Cardiac muscle cell (in vitro differentiated cells and primary cell): ENCODE measurements around the genes PHF2 and MFSD14B.

- RAMPAGE, long total RNA = no peak
- RRBS = no CpG with 5 or more reads among the region's 7 CpGs
Observed at GRCh38 chr9:93218081-93218584, 34.2 kb downstream of the WNK2 start.

DNA sequence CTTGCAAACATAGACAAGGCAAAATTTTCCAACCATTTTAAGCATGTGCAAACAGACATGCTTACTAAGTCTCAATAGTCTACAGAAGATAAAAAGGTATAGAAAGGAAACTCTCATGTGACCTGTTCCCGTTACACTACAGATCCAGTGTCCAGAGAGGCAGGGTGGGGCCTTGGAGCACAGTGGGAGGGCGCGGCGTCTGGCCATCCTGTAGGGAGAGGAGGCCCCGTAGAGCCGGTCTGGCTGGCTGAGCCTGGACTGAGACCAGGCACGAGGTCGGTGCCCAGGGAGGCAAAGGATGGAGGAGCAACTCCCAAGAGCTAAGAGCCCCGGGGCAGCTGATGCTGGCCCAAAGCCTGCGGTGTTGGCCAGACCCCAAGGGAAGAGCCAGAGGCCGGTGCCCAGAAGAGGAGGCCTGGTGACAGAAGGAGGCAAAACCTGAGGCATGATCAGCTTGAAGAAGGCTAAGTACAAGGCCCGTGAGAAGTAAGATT is 109.1 kb upstream of the FAM120A start:
- RAMPAGE, long total RNA = no peak
- RRBS = 60% methylated on average over 3 of the region's 12 CpGs

GRCh38 chr9:93465815-93466379 is 12.5 kb upstream of the FAM120AOS start:
- RAMPAGE, long total RNA = no peak
- RRBS = no CpG with 5 or more reads among the region's 6 CpGs

DNA sequence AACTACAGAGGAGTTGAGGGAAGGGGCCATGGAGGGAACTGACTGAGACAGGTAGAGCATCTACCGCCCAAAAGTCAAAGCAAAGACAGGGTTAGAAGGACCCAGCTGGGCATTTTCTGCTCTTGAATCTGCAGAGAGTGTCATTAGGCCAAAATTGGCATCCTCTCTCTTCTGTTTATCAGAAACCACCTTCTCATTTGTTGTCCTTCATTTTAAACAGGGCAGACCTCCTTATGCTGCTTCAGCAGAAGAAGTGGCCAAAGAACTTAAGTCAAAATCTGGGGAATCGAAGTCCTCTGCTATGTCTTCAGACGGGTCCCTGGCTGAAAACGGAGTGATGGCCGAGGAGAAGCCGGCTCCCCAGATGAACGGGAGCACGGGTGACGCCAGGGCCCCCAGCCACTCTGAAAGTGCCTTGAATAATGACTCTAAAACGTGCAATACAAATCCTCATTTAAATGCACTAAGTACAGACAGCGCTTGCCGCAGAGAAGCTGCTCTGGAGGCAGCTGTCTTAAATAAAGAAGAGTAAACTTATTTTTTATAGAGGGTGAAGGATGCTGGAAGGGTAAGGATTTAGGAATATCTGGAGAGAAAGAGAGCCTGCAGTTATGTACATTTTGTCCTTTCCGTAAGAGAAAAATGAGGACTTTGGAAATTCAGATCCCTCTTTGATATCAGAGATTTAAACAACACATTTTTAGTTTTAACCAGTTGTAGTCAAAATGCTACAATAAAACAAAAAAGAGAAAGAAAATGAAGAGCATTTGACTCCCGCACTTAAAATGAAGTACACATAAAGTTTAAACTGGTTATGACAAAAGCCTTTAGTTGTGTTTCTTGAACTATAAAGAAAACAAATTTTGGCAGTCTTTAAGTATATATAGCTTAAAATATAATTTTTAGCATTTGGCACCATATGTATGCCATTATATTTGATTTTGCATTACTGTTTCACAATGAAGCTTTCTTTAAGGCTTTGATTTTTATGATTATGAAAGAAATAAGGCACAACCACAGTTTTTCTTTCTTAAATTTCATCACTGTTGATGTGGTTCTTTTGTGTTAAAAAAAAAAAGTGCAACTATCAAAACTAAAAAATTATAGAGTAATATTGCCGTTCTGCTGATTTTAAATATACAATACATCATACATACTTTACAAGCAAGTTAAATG is 12.0 kb upstream of the PHF2 start:
- RAMPAGE, long total RNA = no peak
- RRBS = no CpG with 5 or more reads among the region's 15 CpGs

DNA sequence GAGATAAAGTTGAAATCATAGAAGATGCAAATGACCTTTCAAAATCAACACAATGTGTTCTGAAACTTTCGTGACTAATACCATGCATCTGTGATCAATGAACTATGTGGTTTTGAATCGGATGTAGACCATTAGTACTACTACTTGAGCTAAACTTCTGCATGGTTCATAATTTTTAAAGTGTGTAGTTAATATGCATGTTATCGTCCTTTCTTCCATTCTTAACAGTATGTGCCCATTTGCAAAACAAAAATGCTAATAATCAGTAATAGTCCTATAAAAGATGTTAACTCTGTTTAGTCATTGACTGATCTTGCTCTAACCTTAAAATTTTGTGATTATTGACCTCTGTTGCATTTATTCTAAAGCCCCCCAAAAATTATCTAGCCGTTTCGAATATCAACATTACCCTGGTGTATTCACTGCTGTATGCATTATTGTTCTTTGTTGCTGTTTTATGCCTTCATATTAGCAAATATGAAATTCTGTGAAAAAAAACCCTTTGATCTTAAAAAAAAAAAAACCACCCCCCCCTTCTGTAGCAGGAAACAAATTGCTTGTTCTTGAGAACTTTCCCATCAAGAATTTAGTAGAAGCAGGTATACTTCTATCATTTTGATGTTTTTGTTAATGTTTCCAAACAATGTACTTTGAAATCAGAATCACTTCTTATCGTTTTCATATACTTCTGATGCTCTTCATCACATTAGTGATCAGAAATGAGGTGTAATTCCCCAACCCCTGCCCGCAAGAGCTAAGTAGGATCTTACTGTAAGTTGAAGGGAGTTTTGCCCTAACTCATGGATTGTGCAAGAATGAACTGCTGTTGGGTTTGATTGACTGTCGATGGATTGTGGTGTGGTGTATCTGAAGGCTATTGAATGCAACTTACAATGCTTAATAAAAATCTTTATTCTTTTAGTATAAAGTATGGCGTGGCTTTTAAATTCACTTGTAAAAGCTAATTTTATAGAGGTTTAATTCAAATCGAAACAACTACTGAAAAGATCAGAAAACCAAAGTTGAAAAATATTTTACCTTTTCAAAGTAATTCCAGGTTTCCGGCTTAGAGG is 10.9 kb upstream of the PHF2 start:
- RAMPAGE, long total RNA = no peak
- RRBS = no CpG with 5 or more reads among the region's 11 CpGs

GRCh38 chr9:93576231-93576909 is at the start of gene PHF2:
Gene PHF2, plus strand, starts transcription at chr9:93576584.
- RAMPAGE, long total RNA = no peak
- RRBS = 3% methylated on average over 59 of the region's 112 CpGs

GRCh38 chr9:93664089-93664881 is 87.9 kb downstream of the PHF2 start:
- RAMPAGE, long total RNA = no peak
- RRBS = 91% methylated on average over 6 of the region's 27 CpGs

GRCh38 chr9:93665614-93666302 is 89.4 kb downstream of the PHF2 start:
- RAMPAGE, long total RNA = no peak
- RRBS = no CpG with 5 or more reads among the region's 27 CpGs

- RAMPAGE, long total RNA = no peak
- RRBS = no CpG with 5 or more reads among the region's 8 CpGs
Observed at GRCh38 chr9:94156978-94157377, 72.7 kb downstream of the PTPDC1 start.

DNA sequence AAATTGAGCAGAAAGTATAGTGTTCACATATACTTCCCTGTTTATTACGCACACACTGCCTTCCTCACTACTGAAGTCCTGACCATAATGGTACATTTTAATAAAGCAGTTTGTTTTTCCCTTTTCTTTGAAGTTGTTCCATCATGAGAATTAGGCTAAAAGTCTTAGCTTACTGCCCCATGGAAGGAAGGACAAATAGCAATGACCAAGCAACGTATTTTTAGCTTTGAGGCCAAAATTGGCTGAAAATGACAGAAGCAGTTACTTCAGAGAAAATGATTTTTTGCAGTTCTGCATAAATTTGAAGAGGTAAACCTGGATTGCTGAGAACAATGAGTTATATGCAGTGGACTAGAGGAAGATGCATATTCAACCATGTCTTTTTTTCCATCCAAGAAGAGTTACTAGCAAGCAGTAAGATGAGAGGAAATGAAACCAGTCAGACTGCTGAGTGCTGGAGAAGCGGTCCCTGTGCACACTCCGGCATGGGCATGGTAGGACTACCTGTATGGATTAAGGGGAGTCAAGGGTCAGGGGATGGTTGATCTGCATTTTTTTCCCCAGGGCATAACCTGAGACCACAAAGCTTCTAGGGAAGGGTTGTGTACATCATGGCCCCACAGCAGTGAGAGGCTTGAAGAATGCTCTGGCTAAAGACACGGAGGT is 76.7 kb upstream of the ZNF169 start:
- RAMPAGE, long total RNA = no peak
- RRBS = no CpG with 5 or more reads among the region's 5 CpGs

DNA sequence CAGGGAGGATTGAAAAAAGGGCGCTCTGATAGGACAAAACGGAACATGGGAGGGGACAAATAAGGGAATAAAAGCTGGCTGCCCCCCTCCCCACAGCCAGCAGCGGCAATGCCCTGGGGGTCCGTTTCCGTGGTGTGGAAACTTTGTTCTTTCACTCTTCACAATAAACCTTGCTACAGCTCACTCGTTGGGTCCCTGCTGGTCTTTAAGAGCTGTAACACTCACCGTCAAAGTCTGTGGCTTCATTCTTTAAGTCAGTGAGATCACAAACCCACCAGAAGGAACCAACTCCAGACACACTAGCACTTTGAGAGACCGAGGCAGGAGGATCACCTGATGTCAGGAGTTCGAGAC is 54.4 kb upstream of the ZNF169 start:
- RAMPAGE, long total RNA = no peak
- RRBS = no CpG with 5 or more reads among the region's 9 CpGs

GRCh38 chr9:94374098-94375053 is at the start of gene MFSD14B:
Gene MFSD14B, plus strand, starts transcription at chr9:94374569.
- RAMPAGE, long total RNA = no peak
- RRBS = 2% methylated on average over 14 of the region's 107 CpGs

DNA sequence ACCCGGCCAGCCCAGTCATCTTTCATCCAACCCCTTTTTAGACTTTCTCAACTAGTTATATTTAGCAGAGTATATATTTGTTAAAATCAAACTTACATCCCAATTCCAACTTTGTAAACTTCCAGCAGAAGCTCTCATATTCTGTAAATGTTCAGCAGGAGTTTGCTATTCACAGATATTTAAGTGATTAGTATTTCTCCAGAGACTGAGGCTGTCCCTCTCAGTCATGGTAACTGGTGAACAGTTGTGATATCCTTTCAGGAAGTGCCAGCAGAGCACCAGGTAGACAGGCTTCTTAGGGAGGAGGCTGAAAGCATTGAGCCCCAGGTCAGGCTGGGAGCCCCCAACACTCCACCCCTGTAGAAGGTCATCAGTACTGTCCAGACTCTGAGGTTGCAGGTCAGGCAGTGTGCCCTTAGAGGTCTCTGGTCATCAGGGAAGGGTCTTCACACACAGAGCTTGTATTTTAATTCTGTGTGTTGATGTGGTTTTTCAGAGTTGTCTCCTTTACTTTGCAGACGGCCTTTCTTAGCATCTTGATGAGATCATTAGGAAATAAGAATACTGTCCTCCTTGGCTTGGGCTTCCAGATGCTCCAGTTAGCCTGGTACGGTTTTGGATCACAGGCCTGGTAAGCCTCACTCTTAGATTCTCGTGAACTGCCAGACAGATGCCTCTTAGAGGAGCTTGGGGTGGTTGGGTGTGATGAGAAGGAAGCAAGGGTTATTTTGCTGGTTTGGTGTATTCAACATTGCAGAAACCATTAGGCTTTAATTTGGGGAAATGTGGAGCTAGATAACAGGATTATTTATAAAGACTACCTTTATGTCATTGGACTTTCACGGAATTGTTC is 79.3 kb downstream of the MFSD14B start:
- RAMPAGE, long total RNA = no peak
- RRBS = no CpG with 5 or more reads among the region's 5 CpGs

DNA sequence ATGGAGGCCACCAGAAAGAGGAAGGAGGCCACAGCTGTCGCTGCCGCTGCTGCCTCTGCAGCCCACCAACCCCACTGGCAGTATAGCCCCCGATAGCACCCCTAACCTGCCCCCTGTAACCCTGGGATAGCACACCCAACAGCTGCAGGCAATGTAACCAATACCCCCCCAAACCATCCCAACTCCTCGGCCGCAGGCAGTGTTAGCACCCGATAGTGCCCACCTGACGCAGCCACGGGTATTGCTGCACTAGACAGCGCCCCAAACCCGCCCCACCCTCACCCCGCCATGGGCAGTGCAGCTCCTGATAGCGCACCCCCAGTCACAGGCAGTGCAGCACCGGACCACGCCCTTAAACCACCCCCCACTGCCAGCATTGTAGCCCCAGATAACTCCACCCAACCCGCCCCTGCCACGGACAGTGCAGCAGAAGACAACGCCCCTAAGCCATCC is 39.7 kb downstream of the FBP2 start:
- RAMPAGE, long total RNA = no peak
- RRBS = no CpG with 5 or more reads among the region's 17 CpGs

- RAMPAGE, long total RNA = no peak
- RRBS = 3% methylated on average over 6 of the region's 15 CpGs
Observed at GRCh38 chr9:94603141-94603856, 9.7 kb upstream of the FBP2 start.

- RAMPAGE, long total RNA = no peak
- RRBS = no CpG with 5 or more reads among the region's 10 CpGs
Observed at GRCh38 chr9:94655762-94656207, 16.5 kb upstream of the FBP1 start.

GRCh38 chr9:94874331-94874878 is 147.9 kb downstream of the AOPEP start:
- RAMPAGE, long total RNA = no peak
- RRBS = no CpG with 5 or more reads among the region's 5 CpGs

DNA sequence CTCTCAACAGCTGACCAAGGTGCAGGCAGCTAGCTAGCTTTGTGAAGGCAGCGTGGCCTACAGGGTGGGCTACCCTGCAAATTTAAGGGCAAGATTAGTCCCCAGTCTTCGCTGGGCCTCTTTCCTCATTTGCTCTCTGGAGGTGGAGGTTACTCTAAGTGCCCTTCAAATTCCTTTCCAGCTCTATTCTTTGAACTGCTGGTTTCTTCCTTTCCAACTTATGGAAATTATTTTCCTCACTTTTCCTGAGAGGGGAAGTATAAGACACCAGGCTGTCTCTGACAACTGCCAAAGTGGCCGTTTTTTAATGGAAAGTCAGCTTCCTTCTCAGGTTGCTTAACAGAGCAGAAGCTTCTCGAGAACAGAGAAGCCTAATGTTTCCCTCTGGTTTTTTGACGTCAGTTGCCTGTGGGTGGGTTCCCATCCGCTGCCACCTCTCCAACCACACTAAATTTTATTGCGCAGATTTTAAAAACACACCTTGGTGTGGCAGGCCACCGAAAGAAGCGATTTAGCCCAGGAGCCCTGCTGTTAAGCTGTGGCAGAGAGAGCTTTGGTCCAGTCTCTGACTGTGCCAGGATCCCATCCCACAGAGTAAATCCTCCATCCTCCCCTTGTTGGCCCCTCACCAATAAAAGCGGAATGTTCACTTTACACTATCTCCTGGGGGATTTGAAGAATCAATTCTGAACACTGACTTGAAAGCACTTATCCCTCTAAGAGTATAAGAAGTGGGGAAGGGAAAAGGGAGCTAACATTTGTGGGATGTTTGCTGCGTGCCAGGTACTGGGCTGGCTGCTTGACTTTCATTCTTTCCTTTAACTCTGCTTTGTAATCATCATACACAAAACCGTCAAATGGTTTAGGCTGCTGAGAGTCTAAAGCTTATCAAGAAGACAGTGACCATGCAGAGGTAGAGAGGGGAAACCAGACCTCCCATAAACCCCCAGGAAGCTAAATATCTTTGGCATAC is 181.5 kb downstream of the AOPEP start:
- RAMPAGE, long total RNA = no peak
- RRBS = no CpG with 5 or more reads among the region's 12 CpGs

- RAMPAGE, long total RNA = no peak
- RRBS = no CpG with 5 or more reads among the region's 9 CpGs
Observed at GRCh38 chr9:94916881-94917454, 190.5 kb downstream of the AOPEP start.

DNA sequence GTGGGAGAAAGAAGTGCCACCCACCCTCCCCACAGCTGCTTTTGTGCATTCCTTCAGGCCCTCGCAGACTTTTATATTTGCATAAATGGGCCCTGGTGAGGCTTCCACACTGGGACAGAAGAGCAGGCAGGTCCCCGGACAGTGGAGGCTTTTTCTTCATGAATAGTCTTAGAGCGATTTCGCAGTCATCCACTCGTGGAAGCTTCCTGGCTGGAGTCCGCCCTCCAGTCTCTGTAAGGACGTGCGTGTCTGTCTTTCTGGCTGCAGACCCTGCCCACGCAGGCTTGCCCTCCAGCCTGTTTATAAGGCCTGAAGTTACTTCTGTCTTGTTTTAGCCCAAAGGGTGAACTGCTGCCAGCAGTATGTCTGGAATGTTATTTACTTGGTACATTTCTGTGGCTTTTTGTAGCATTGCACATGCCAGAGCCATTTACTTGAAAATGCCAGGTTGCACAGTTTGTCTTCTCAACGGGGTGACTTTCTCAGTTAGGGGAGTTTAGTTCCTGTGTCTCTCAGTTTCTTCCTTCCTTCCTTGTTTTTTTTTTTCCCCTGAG is 195.7 kb downstream of the AOPEP start:
- RAMPAGE, long total RNA = no peak
- RRBS = no CpG with 5 or more reads among the region's 10 CpGs